ENCODE measurements around the genes ILRUN and RPL10A.

DNA sequence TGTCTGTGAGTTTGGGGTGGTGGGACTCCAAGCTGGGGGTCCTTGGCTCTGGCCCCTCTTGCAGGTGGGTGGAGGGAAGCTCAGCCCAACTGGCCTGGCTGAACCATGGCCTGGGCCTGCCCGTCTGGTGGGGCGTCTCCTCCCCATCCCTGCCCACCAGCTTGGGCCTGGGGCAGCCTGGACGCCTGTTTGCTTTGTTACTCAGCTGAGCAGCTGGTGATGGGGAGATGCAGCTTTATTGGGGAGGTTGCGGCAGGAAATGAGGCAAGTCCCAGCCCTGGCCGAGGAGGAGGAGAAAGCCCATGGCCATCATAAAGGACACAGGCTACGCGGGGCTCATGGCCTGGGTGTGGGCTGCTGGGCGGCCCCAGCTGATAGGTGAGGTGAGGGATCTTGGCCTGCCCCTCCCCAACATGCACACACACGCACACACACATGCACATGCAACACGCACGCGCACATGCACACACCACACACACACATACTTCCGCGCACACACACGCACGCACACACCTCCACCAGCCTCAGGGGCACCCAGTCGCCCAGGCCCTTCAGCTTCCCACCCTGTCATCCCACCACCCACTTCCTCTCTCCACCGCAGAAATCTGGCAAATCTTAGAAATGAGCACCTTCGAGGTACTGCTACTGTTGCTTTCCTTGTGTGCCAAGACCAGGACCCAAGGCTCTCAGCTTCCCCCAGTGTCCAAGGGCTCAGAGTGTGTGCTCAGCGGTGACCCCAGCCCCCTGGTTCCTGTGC lies 1.3 kb downstream of the SPDEF start:
- RRBS = no CpG with 5 or more reads among the region's 20 CpGs

- RRBS = no CpG with 5 or more reads among the region's 5 CpGs
Measured at GRCh38 chr6:34618516-34619175, 62.5 kb upstream of the SPDEF start.

DNA sequence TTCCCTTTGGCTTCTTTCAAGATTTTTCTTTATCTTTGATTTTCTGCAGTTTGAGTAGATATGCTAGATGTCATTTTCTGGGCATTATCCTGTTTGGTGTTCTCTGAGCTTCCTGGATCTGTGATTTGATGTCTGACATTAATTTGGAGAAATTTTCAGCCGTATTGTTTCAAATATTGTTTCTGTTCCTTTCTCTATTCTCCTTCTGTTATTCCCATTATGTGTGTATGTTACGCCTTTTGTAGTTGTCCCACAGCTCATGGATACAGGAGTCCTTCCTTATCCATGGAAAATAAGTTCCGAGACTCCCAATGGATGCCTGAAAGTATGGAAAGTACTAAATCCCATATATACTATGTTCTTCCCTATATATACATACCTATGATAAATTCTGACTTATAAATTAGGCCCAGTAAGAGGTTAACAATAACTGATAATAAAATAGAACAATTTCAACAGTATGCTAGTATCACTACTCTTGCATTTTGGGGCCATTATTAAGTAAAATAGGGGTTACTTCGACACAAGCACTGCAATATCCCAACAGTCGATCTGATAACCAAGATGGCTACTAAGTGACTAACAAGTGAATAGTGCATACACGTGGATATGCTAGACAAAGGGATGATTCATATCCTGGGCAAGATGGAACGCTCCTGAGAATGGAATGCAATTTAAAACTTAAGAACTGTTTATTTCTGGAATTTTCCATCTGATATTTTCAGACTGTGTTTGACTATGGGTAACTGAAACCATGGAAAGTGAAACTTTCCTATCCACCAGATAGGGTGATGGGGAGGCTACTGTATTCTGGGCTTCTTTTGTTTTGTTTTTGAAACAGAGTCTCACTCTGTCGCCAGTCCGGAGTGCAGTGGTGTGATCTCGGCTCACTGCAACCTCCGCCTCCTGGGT lies 66.7 kb downstream of the ILRUN start:
- RRBS = no CpG with 5 or more reads among the region's 11 CpGs

DNA sequence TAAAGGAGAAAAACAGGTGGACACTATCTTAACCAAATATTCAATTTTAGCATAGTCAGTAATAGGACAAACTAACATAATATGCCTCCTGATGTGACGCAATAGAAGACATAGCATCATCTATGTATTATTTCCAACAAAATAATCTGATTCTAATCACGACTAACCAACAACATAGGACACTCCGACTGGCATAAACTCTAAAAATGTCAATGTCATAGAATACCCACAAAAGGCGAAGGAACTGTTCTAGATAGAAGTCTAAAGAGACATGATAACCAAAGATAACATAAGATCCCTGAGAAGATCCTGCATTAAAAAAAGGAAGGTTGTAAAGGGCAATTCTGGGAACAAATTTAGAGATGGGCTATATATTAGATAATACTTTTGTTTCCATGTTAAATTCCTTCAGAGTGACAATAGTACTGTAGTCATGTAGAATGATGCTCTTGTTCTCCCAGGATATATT lies 28.9 kb downstream of the ILRUN start:
- RRBS = no CpG with 5 or more reads among the region's 4 CpGs

DNA sequence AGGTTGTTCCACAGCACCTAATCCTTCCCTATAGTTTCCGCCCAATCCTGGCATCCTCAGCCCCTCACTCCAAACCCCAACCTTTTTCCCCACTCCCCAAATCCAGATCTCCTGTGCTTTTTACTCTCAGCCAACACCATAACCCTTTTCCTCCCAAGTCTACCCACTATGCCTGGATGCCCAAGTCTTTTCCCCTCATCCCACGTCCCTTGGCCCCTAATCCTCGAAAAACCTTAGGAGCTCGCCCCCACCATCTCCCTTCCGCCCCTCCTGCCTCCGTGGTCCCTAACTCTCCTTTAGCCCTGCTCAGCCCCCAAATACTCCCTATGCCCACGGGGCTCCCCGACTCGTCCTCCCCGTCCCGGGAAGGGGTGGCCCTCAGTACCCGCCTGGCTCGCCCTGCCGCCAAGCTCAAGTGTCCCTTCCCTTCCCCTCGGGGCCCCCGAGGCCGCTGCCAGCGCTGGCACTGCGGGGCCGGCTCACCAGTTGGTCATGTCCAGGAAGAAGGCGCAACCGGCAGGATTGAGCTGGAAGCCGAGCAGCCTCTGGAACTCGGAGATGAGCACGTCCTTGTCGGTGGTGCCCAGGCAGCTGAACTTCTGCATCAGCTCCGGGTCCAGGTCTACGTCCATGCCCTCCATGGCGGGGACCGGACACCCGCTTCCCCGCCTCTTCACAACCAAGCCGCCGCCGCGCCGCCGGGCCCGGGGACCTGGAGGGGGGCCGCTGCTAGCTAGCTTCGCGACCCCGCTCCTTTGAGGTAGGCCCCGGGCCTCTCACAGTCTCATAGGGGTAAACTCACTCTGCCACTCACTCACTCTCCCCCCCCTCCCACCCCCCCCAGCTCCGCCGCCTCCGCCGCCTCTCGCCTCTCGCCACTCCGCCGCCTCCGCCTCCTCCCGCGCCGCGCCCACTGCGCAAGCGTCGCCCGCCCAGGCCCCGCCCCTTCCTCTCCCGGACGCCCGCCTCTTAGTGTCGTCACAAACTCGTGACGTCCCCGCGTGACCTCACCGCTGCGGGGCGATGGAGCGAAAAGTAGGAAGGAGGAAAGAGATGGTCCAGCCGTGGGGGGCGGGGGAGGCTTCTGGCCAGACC lies at the start of gene ILRUN:
Gene ILRUN, minus strand, starts transcription at position 805 of the 1,095 bp plus-strand sequence.
- RRBS = 1% methylated on average over 29 of the region's 76 CpGs

GRCh38 chr6:34740311-34741039 lies 16.8 kb upstream of the SNRPC start:
- RRBS = no CpG with 5 or more reads among the region's 10 CpGs

GRCh38 chr6:34876324-34876819 lies 11.5 kb downstream of the TAF11 start:
- RRBS = no CpG with 5 or more reads among the region's 4 CpGs

GRCh38 chr6:34888714-34888871 lies 462 bp upstream of the ANKS1A start:
- RRBS = no CpG with 5 or more reads among the region's 4 CpGs

GRCh38 chr6:34939842-34940339 lies 50.8 kb downstream of the ANKS1A start:
- RRBS = no CpG with 5 or more reads among the region's 5 CpGs

- RRBS = no CpG with 5 or more reads among the region's 6 CpGs
Measured at GRCh38 chr6:35026122-35026681, 114.9 kb downstream of the TCP11 start.

DNA sequence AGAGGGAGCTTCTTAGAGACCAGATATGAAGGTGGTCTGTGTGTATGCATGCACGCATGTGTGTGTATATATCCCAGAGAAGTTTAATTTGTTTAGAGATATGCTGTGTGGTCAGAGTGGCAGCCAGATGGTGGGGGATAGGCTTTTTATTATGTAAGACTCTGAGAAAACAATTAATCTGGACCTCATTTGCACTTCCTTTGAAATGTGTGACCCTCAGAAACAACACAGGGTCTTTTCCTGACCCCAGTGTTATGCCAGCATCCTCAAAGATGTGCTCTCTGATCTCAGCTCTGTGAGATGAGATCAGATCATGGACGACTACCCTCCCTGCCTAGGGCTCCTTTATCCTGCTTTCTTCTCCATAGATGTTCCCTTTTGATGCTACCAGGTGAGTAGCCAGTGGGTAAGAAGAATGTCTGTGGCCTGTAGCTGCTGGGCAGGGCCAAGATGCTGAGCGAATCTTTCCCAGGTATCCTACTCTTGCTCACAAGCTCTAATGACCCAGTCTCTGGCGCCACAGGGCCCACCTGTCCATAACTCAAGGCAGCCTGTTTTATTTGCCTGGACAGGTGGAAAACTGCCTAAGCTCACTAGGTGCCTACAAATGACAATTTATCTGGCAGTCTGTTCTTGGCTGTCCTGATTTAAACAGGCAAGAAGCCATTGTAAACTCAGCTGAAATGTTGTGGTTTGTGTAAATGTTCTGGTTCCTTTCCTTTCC lies 113.5 kb downstream of the TCP11 start:
- RRBS = no CpG with 5 or more reads among the region's 4 CpGs

- RRBS = 98% methylated on average over 1 of the region's 26 CpGs
Measured at GRCh38 chr6:35059526-35060298, 81.4 kb downstream of the TCP11 start.

DNA sequence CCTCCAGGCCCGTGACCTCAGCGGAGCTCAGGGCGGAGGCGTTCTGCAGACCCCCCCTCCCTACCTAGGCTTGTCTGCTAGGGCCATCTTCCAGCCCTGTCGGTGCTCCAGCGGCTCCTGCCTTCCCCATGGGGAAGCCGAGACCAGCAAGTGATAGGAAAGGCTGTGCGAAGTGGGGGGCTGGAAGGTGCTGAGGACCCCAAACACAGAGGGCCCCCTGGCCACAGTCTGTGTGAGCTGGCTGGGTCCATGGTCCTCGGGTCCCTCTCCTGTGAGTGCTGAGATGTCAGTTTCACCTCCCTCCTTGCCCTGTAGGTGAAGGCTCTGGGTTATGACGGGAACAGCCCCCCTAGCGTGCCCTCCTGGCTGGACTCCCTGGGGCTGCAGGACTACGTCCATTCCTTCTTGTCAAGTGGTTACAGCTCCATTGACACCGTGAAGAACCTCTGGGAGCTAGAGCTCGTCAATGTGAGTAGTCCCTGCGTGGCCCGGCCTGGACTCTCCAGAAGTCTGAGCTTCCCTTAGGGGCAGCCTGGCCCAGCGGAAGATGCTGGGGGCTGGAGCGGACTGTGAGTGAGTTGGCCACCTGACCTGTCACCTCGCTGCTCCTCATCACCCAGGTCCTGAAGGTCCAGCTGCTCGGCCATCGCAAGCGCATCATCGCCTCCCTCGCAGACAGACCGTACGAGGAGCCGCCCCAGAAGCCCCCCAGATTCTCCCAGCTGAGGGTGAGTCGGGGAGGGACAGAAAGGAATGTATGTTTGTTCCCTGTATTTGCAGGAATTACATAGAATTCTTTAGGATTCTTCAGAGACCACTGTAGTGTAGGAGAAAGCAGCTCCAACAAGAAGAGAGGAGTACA lies 61.7 kb downstream of the TCP11 start:
- RRBS = no CpG with 5 or more reads among the region's 28 CpGs

GRCh38 chr6:35181302-35182178 lies 32.2 kb upstream of the SCUBE3 start:
- RRBS = no CpG with 5 or more reads among the region's 12 CpGs

- RRBS = 2% methylated on average over 11 of the region's 65 CpGs
Measured at GRCh38 chr6:35318051-35319199, 20.8 kb downstream of the DEF6 start.

GRCh38 chr6:35394076-35394408 lies 51.7 kb downstream of the PPARD start:
- RRBS = no CpG with 5 or more reads among the region's 6 CpGs

GRCh38 chr6:35467496-35468527 lies at the start of gene RPL10A:
RPL10A (plus strand) TSS chr6:35468401.
- RRBS = 3% methylated on average over 20 of the region's 61 CpGs

GRCh38 chr6:35491315-35491981 lies 5.4 kb downstream of the TEAD3 start:
- RRBS = no CpG with 5 or more reads among the region's 4 CpGs

GRCh38 chr6:35492892-35493334 lies 4.0 kb downstream of the TEAD3 start:
- RRBS = no CpG with 5 or more reads among the region's 8 CpGs

- RRBS = no CpG with 5 or more reads among the region's 5 CpGs
Measured at GRCh38 chr6:35684321-35684831, 4.3 kb downstream of the FKBP5 start.

Measured in Ishikawa (cell line).